ENCODE measurements around the gene SMARCD1.

DNA sequence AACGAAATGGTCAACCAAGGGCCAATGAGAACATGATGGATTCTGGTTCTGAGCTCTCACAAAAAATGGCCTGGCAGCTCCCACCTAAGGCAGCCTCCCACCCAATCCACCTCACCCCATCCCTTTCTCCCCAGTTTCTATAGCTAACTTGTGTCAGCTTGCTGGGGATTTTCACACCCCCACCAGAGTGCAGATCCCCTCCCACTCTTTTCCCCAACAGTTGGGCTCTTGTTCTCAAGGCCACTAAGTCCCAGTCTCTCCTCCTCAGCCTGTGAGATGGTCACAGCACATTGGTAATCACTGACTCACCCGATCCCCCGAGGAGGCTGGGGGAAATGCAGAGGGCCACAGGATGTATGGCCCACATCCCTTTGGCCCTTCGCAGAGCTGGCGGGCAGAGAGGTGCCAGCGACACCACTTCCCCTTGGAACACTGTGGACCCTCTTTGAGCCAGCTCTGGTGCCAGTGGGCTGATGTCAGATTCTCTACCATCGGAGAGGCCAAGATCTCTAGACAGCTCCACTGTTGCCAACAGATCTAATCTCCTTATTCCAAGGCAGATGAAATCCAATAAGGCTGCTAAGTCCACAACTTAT lies 1.7 kb downstream of the FMNL3 start:
- CAGE, long polyA plus RNA = no peak
- RRBS = no CpG with 5 or more reads among the region's 7 CpGs

- CAGE, long polyA plus RNA = no peak
- RRBS = no CpG with 5 or more reads among the region's 3 CpGs
These were observed 11.7 kb downstream of the TMBIM6 start for GRCh38 chr12:49753182-49753381.

DNA sequence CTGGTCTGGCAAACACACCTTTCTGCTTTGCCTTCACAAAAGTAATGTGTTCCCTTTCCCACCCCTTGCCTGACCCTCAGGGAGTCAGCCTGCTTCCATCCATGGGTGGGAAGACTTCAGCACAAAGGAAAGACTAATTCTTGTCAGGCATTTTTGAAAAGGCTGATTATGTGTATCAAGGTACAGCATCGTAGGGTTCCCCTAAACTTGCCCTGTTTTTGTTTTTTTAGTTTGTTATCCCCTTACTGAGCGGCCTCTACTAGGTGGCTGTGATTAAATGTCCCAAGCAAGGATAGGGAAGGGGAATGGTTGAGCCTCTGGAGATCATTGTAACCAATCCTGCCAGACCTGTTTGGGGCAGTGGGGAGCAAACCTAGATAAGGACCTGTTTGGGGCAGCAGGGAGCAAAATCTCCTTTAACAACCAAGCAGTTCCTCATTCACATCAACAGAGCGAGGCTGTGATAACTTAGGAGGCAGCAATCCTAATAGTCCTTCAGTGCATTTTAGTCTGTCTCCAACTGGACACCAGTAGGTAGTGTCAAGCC lies 22.2 kb downstream of the TMBIM6 start:
- CAGE, long polyA plus RNA = no peak
- RRBS = no CpG with 5 or more reads among the region's 3 CpGs

GRCh38 chr12:49824861-49825312 lies 3.3 kb downstream of the NCKAP5L start:
- CAGE, long polyA plus RNA = no peak
- RRBS = no CpG with 5 or more reads among the region's 6 CpGs

DNA sequence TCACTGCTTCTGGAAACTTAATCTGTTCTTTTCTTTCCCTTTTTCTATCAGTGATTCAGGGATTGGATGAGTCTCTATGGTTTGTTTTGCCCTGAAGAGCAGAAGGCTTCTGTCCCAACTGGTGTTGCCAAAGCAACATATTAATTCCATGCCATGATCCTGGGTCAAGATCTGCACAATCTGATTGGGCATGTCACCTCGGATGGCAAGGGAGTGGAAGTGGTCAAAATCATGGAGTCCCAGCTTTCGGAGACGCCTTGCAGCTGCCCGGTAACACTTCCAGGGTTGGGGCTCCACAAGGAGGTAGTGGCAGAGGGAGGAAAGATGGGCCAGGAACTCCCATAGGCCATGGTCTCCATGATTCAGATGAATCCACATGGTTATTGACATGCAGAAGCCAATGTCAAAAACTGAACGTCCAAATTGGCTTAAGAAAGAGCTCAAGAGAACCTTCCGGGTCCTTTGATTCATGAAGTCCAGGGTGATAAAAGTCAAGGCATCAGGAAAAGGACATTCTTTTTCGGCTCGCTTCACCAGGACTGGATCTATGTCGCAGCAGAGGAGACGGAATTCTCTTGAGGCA lies 4.4 kb downstream of the BCDIN3D start:
- CAGE, long polyA plus RNA = no peak
- RRBS = no CpG with 5 or more reads among the region's 10 CpGs

GRCh38 chr12:49942926-49943609 lies 7.5 kb upstream of the AQP2 start:
- CAGE, long polyA plus RNA = no peak
- RRBS = no CpG with 5 or more reads among the region's 14 CpGs

DNA sequence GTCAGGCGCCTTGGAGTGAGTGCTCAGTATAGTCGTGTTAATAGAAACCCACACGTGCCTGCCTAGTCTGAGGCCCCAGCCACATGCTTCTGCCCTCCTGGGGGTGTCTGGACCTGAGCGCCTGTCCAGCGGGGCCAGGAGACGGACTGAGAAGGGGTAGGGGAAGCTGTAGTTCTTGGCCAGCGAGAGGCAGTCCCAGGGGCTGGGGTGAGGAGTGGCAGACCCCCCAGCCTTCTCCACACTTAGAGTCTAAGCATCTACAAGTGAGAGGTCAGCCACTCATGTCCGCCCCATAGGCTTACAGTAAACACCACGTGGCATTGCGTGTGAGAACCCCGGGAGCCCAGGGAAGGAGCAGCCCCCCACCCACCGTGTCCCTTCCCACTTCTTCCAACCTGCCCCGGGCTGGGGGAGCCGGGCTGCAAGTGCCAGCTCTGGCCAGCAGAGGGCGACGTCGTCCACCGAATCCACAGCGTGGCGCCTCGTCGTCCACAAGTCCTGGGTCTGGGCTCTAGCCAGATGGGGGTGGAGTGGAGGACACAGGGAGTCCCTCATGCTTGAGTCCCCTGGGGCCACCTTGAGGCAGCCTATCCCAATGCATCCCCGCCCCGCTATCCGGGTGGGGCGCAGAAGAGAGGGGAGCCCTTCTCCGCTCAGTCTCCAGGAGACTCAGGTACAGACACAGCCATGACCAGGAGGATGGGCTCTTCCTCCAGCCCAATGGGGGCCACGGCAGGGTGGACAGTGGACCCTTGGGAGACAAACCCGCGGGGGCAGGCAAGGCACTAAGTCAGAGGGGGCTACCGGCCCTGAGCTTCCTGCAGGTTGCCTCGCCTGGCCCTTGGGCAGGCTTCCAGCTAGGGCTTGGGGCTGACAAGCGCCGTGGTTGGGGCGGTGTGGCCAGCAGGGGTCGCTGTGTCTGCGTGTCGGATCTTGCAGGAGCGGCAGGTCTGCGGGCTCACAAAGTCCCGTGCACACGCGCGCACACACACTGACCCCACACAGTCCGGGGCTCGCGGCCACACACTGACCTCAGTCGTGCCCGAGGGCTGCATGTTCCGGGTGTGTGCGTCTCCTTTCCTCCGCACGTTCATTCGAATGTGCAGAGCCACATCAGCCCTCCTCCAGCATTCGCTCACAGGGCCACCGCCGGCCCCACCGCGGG lies 5.4 kb downstream of the AQP5 start:
- CAGE, long polyA plus RNA = no peak
- RRBS = 8% methylated on average over 15 of the region's 59 CpGs

- CAGE, long polyA plus RNA = start-site peak on the plus strand at chr12:50085313-50085481, 40 and 72 reads in 2 replicates
- RRBS = 3% methylated on average over 26 of the region's 70 CpGs
These were observed at the start of gene SMARCD1 for GRCh38 chr12:50084577-50085584. Gene SMARCD1 (plus strand): TSS chr12:50085342.

GRCh38 chr12:50085585-50085993 lies 447 bp downstream of the SMARCD1 start:
- CAGE, long polyA plus RNA = no peak
- RRBS = no CpG with 5 or more reads among the region's 10 CpGs

DNA sequence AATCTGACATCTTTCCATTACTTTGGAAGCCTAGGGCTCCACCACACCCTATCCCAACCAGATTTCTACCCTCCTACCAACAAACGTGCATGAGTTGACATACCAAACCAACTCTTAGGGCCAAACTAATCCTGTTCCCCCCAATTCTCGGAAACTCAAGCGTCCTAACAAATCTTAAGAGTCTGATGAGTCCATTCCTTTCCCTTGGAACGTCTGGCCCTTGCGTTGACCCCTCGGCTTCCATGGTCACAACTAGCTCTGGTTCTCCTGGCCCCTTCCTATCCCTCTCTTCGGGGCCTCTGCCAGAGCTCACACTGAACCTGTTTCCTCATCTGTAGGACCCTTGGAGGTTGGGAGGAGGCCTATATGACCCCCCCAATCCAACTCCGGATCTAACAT lies 707 bp downstream of the CERS5 start:
- CAGE, long polyA plus RNA = no peak
- RRBS = no CpG with 5 or more reads among the region's 8 CpGs

DNA sequence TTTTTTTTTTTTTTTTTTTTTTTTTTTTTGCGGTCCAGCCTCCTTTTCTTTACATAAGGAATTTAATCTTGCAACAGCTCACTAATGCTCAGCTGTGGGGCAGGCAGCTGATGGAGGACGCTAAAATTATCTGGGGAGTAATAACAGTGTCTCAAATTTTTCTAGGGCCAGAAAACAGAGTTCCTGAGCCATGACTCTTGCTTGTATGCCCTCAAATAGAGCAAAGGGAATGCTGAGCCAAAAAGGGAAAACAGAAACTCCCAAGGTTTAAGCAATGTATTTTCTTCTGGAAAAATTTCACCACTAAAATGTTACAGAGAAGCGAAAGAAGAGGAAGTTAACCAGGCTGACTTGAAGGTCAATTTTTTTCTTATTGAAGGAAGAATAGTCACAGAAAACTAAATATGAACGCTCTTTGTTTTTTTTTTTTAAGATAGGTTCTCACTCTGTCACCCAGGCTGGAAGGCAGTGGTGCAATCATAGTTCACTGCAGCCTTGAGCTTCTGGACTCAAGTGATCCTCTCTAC lies 41.3 kb downstream of the LIMA1 start:
- CAGE, long polyA plus RNA = no peak
- RRBS = no CpG with 5 or more reads among the region's 4 CpGs

GRCh38 chr12:50251826-50252367 lies 31.4 kb downstream of the LIMA1 start:
- CAGE, long polyA plus RNA = no peak
- RRBS = no CpG with 5 or more reads among the region's 5 CpGs

DNA sequence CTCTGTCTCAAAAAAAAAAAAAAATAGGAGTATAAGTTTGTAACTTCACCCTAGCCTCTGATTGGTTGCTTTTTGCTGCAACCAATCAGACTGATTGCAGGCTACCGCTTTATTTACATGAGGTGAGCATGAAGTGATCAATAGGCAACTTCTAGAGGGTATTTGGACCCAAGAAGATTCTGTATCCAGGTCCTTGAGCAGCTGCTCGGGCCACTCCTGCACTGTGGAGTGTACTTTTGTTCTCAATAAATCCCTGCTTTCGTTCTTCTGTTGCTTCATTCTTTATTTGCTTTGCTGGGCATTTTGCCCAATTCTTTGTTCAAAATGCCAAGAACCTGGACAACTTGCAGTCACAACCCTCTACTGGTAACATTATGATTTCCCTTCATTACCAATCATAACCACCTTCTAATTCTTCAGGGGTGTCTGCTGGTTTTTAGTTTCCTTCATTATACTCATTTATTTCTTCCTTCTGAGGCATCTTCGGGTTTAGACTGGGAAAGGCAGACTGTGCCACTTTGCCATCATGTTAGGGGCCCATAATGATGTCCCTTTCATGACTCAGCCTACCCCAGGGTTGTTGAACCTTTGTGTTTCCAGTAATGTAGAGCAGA lies 43.4 kb upstream of the LIMA1 start:
- CAGE, long polyA plus RNA = no peak
- RRBS = no CpG with 5 or more reads among the region's 4 CpGs

DNA sequence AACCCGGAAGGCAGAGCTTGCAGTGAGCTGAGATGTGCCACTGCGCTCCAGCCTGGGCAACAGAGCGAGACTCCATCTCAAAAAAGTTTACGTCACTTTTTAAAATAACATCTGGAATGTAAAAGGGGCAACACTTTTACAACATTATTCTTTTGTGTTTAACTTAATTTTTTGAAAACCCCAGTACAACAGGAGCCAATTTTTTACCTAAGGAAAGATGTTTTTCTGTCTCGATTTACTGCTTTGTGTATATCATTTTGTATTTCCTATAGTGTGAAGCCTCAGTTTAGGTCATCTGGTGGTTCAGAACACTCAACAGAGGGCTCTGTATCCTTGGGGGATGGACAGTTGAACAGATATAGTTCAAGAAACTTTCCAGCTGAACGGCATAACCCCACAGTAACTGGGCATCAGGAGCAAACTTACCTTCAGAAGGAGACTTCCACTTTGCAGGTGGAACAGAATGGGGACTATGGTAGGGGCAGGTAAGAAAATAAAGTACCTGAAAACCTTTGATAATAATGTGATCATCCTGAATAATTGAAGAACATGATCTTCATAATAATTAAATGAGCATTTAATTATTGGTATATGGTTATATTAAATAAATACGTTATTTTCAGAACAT lies 43.8 kb upstream of the DIP2B start:
- CAGE, long polyA plus RNA = no peak
- RRBS = no CpG with 5 or more reads among the region's 7 CpGs

GRCh38 chr12:50475502-50475987 lies 29.2 kb upstream of the DIP2B start:
- CAGE, long polyA plus RNA = no peak
- RRBS = no CpG with 5 or more reads among the region's 9 CpGs

GRCh38 chr12:50506657-50507221 lies 2.0 kb downstream of the DIP2B start:
- CAGE, long polyA plus RNA = no peak
- RRBS = no CpG with 5 or more reads among the region's 5 CpGs

DNA sequence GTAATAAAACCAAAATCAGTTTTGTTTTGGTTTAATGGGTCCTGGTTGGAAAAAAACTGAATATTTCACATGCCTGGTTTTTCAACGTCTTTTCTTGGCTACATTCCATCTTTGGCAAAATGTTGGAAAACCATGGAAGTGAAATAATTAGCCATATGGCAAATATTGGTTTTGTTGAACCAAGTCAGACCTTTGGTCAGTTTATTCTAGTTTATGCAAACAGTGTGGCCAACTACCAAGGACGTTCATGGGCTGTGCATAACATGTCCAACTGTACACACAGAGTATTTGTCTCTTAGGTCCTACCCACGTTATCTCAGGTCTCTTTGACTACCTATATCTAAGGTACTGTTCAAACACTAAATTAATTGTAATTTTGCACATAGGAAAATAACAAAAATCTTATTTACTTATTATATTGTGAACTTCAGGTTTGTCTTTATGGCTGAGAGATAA lies 22.3 kb downstream of the DIP2B start:
- CAGE, long polyA plus RNA = no peak
- RRBS = no CpG with 5 or more reads among the region's 3 CpGs

DNA sequence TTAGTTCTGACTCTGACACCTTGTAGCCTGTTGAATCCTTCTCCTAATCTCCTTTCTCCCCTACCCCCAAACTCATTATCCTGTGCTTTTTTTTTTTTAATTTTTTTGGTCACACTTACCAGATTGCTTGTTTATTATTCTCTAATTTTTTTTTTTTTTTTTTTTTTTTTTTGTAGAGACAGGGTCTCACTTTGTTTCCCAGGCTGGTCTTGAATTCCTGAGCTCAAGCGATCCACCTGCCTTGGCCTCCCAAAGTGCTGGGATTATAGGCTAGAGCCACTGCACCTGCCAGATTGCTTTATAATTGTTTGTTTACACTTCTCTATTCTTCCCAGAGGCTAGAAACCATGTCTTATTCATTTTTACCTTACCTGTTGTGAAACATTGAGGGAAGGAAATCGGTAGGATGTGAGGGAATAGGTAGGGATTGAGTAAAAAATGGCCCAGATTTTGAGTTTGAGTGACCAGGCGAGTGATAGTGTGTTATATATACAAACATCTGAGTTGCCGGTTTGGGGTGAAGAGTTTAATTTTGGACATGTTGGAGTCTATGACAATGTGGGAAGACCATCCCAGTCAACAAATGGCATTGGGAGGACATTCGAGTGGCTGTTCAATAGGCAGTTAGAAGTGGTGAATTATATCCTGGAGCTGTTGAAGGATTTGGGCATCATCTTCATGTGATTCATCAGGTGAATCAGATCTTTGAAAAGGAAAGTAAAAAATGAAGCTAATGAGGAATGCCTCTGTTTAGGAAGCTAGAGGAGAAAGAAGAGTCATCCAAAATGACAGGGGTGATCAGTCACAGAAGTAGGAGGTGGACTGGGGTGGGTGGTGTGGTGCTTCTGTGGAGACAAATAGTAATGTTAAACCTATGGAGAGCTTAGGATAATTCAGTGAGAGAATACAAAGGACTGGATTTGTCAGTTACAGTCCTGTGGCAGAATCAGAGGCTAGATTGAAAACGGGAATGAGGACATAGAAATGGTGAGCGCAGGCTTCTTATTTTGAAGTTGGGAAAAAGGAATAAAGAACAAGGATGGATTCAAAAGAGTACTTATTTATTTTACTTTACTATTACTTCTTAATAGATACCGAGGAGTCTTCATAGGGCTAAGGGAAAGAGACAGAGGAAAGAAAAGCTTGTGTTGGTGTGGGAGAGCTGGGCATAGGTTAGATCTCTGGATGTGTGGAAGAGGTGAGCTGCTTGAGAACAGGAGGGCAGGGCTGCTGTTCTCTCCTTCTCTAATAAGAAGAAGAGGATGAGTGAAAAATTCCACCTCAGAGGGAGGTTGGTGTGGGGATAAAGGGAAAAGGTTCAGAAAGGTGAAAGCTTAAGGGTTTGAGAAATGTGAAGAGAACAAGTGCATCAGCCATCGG lies 32.7 kb downstream of the DIP2B start:
- CAGE, long polyA plus RNA = no peak
- RRBS = no CpG with 5 or more reads among the region's 9 CpGs

DNA sequence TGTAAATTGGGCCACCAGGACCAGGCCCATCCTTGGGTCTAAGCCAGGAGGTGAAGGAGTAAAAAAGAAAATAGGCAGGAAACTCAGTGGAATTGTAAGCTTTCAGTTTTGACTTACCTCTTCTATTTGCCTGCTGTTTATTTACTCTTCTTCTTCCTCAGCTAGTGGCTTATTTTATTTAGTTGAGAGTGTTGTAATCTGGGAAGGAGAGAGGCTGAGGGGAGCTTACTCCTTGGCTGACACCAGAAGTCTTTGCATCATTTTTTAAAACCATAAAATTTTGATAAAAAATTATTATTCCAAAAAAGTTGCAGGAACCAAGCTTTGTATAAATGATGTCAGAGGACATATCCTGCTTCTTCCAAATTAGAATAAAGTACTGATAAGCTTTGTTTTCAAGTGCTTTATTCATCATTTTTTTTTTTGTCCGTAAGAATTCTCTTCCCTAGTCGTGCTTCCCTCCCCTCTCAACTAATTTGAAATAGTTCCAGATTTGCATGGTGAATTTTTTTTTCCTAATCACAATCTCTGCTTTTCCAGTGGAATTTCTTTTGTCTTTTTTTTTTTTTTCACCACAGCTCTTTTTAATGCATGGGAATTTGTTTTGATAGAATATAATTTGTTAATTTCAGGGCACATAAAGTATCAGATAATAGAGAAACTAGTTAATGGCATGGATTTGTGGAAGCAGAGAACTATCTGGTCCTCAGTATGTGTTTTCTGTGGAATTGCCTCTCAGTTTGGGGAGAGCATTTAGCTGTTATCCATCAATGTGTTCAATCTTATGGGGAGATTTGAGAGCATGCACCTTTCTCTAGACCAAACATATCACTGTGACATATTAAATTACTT lies 64.0 kb downstream of the DIP2B start:
- CAGE, long polyA plus RNA = no peak
- RRBS = no CpG with 5 or more reads among the region's 2 CpGs

DNA sequence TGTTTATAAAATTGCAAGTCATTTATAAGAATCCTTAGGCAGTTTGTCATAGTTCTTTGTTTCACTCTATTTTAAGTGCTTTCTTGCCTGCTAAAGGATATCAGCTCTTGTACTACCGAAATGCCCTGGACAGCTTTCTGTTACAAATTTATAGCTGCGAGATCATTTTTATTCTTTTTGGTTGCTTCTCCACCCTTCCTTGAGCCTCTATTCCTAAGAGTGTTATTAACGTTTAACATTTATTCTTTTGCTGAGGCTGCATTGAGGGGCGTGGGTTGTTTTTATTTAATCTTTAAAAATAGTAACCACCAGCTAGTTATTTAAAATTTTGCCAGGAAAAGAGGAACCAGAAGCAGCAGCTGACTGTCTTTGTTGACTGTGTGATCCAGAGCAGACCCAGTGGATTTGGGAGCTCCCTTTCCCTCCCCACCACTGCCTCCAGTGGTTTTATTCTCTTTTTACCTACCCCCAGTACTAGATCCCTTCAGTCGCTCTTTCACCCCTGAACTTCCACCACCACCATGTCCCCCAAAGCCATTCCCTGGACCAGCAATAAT lies 106.5 kb downstream of the DIP2B start:
- CAGE, long polyA plus RNA = no peak
- RRBS = no CpG with 5 or more reads among the region's 5 CpGs

Measured in AG04450 (cell line).